A375 (cell line): ENCODE data around the genes AMDHD2, CEMP1, SRRM2, PRSS33, CLDN9, TNFRSF12A and ZNF205.

GRCh38 chr16:2466810-2467907 lies 3.9 kb upstream of the NTN3 start:
- RAMPAGE, long total RNA = no peak

DNA sequence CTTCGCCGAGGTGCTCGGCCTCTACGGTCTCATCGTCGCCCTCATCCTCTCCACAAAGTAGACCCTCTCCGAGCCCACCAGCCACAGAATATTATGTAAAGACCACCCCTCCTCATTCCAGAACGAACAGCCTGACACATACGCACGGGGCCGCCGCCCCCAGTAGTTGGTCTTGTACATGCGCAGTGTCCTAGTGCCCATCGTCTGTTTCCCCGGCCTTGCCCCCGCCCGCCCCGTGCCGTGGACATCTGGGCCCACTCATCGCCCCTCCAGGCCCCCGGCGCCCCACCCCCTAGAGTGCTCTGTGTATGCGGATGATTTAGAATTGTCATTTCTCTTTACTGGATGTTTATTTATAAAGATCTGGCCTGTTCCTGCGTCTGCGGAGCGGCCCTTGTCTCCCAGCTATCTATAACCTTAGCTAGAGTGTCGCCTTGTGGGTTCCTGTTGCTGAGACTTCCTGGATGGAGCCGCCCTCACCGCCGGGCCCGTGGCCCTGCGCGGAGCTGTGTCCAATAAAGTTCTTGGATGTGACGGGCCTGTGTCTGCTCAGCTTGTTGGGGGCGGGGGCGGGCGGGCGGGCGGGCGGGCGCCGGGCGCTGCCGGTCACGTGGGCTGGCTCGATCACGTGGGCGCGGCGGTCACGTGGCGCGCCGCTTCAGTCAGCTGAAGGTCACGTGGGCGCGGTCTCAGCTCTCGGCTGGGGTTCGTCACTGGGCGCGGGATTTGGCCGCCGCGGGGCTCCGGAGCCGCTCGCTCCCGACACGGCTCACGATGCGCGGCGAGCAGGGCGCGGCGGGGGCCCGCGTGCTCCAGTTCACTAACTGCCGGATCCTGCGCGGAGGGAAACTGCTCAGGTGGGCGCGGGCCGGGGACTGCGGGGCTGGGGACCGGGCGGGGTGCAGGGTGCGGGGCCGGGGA lies at the start of gene AMDHD2:
AMDHD2 (plus strand) TSS at position 687 of the 921 bp plus-strand sequence.
- RAMPAGE, long total RNA = no peak

DNA sequence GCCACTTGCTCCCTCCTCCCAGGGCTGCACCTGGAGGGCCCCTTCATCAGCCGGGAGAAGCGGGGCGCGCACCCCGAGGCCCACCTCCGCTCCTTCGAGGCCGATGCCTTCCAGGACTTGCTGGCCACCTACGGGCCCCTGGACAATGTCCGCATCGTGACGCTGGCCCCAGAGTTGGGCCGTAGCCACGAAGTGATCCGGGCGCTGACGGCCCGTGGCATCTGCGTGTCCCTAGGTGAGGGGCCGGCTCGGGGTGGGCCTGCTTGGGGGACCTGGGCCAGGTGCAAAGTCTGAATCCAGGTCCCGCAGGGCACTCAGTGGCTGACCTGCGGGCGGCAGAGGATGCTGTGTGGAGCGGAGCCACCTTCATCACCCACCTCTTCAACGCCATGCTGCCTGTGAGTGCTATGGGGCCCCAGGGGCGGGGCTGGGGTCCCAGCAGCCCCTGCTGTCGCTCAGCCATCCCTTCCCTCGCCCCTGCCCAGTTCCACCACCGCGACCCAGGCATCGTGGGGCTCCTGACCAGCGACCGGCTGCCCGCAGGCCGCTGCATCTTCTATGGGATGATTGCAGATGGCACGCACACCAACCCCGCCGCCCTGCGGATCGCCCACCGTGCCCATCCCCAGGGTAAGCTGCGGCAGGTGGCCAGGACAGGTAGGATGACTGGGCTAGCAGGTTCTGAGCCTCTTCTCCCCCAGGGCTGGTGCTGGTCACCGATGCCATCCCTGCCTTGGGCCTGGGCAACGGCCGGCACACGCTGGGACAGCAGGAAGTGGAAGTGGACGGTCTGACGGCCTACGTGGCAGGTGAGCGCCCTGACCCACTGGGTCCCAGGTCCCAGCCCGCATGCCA lies 3.2 kb downstream of the CEMP1 start:
- RAMPAGE, long total RNA = no peak

GRCh38 chr16:2530998-2531595 lies at the start of gene CEMP1:
Gene CEMP1 (minus strand): TSS chr16:2531408.
- RAMPAGE, long total RNA = no peak

- RAMPAGE, long total RNA = no peak
Observed at GRCh38 chr16:2669791-2670503, 12.4 kb upstream of the KCTD5 start.

DNA sequence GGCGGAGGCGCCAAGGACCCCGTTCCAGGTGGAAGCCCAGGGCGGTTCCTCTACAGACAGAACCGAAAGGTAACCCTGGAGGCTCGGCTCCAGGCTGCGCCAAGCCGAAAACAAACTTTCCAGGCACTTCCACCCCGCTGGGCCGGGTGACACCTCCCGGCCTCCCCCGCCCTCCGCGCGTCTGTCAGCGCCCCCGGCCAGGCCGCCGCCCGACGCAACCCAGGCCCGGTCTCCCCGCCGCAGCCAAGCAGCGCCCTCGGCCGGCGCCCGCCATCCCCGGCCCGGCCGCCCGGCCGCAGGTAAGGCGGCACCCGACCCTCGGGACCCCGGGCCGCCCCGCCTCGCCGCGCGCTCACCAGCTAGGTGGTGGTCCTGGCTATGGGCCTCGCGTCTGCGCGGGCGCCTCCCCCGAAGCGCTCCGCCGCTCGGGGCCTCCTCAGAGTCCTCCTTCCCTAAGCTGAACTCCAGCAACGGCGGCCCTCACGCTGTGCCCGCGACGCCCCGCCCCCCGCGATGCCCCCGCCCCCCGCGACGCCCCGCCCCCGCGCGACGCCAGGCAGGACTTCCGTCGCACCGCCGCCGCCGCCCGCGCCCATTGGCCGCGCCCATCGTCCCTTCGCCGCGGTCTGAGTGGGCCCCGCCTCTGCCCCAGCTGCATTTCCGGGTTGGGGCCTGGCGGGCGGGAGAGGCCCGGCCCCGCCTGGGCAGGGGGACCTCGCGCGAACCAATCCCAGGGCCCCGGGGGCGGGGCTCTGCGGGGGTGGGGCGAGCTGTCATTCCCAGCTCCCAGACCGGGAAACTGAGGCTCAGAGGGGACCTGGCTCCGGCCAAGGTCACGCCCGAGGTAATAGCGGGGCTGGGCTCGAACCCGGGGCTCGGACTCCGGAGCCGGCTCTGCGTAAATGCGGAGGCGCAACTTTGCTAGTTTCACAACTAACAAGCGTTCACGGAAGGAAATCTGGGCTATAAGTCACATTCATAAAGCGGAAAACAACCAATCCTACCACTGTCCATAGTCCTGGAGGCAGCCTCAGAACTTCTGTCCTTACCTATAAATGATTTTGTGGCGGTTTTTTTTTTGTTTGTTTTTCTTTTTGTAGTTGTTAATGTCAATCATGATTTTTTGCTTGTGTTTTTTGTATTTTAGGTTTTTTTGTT lies 9.0 kb upstream of the KCTD5 start:
- RAMPAGE, long total RNA = no peak

GRCh38 chr16:2707251-2708322 lies 12.4 kb downstream of the PRSS27 start:
- RAMPAGE, long total RNA = no peak

- RAMPAGE, long total RNA = no peak
Observed at GRCh38 chr16:2715453-2716025, 4.5 kb downstream of the PRSS27 start.

DNA sequence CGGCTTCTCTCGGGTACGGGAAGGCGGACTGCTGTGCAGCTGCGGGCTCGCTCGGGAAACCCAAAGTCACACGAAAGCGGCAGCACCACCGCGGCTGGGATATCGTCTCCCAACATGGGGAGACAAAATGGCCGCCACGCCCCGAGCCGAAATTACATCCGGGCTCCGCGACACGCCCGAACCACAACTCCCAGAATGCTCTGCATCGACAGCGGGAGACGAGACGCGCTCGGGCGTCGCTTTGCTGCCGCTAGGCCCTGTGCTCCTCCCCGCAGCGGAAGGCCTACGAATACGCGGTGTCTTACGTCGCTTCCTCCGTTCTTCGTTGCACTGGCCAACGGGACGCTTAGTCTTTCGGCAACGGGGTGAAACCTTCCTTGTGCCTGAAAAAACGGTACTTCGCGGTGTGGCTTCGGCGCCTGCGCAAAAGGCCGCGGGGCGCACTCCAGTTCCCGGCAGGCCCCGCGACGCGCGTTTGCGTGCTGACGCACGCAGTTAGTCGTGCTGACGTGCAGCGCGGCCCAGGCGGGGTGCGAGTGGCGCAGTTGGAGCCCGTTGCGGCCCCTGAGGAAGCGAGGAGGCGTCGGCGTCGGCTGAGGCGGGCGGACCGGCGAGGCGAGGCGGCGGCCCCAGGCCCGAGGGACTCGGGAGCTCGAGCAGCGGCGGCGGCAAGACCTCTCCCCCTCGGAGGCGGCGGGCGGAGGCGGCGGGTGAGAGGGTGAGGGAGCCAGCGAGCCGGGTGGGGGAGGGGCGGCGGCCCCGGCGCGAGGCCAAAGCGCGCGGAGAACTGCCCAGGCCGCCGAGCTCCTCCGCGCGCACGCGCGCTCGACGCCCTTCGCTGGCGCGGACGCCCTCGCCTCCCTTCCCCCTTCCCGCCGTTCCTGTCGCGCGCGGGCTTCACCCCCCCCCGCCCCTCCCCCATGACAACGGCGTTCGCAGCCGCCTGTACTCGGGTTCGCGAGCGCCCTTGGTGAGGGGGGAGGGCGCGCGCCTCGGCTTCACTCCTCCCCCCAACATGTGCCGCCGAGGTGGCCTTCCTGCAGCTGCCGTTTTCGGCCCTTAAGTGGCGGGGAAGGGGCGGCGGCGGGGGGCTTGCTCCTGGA lies at the start of gene SRRM2:
SRRM2 (plus strand) TSS at position 502 of the 1,103 bp plus-strand sequence.
- RAMPAGE, long total RNA = no peak

DNA sequence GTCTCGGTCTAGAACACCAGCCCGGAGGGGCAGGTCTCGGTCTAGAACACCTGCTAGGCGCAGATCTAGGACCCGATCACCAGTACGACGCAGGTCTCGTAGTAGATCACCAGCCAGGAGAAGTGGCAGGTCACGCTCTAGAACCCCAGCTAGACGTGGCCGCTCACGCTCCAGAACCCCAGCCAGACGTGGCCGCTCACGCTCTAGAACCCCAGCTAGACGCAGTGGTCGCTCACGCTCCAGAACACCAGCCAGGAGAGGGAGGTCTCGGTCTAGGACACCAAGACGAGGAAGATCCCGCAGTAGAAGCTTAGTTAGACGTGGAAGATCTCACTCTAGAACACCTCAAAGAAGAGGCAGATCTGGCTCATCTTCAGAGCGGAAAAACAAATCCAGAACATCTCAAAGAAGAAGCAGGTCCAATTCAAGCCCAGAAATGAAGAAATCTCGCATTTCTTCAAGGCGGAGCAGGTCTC lies 9.9 kb downstream of the SRRM2 start:
- RAMPAGE, long total RNA = no peak

DNA sequence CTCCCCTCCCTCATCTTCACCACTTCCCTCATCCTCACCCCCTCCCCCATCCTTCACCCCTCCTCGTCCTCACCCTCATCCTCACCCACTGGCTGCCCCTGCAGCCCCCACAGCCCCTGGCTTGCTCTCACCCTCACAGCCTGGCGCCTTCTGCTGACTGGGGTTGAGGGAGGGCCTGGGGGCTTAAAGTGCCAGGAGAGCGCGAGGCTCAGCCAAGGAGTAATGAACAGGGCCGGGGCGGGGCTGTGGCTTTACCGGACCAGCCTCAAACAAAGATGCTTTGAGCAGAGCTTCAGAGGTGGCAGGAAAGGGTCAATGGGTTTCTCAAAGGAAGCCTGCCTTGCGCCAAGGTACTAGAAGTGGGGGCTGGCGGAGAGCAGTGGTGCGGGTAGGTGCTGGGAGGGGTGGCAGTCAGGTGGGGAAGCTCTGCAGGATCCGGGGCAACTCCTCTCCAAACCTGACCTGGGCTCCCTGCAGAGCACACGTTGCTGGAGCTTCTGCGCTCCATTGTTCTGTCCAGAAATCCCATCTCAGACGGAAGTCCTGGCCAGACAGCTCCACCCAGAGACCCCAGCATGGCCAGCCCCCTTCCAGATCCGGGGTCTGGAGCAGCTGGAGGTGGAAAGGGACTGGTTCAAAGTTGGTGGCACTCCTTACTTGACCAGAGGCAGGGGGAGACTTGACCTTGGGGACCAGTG lies at the start of gene PRSS33:
PRSS33 (minus strand) TSS at position 159 of the 698 bp plus-strand sequence.
- RAMPAGE, long total RNA = no peak

DNA sequence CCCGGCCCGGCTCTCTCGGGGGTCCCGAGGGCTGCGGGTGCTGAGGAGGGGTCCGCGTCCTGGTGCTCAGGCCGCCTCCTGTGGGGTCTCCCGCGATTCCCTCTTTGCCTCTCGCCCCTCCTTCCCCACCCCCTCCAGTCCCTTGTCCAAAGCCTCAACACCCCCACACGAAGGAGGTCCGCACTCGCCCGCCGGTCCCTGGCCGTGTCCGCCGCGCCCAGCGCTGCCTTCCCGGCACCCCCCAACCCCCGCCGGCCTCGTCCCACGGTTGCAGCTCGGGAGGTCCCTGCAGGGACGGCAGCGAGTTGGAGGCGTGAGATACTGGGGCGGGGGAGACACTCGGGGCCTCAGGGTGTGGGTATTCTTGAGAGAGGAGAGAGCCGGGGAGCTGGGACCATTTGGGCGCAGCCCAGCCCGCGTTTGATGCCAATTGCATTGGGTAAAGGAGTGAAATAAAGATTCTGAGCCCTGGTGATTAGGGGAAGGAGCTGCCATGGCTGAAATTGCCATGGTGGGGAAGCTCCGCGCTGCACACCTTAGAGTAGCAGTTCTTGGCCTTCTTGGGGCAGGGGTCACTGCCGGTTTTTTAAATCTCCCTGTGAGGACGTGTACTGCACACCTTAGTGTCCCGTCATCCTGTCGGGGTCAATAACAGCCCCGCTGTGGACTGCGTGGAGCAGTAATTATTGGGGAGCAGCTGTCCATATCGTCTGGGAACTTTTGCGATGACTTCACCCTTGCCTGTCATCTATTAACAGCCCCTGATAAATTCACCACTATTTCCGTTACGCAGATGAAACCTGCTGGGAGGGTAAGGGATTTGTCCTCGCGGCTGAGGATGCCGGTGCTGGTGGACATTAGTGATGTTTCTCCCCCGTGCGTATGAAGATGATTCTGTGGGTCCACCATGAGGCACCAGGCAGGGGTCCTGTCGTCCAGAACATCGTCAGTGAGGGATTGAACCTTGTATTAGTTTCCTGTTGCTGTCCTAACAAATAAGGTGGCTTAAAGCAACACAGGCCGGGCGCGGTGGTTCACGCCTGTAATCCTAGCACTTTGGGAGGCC lies 741 bp downstream of the FLYWCH2 start:
- RAMPAGE, long total RNA = no peak

DNA sequence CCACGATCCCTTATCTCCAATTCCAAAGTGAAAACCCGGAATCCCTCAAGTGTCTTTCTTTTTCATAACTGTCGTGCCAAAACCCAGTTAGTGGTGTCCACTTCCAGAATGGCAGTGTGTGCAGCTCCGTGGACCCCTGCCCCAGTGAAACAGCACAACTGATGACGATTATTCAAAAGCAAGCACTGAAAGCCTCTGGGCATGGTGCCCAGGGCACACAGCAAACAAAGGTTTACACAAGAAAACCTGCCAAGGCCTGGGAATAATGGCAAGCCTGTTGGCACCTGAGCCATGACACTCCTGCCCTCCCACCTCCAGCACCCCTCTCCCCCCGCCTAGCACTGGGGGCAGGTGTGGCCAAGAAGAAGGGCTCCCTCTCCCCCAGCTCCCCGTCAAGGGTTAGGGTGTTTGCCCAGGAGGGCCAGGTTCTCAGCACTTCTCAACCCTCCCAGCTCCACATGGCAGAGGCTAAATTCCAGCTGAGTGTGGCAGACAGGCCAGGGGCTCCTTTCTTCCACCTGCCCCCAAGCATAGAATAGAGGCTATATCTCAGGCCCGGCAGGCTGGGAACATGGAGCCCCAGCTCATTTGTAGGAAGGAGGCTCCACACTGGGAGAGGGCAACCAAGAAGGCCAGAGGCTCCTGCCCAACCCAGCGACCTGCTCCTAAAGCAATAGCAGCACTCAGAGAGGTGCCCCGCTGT lies 2.7 kb downstream of the PKMYT1 start:
- RAMPAGE, long total RNA = no peak

DNA sequence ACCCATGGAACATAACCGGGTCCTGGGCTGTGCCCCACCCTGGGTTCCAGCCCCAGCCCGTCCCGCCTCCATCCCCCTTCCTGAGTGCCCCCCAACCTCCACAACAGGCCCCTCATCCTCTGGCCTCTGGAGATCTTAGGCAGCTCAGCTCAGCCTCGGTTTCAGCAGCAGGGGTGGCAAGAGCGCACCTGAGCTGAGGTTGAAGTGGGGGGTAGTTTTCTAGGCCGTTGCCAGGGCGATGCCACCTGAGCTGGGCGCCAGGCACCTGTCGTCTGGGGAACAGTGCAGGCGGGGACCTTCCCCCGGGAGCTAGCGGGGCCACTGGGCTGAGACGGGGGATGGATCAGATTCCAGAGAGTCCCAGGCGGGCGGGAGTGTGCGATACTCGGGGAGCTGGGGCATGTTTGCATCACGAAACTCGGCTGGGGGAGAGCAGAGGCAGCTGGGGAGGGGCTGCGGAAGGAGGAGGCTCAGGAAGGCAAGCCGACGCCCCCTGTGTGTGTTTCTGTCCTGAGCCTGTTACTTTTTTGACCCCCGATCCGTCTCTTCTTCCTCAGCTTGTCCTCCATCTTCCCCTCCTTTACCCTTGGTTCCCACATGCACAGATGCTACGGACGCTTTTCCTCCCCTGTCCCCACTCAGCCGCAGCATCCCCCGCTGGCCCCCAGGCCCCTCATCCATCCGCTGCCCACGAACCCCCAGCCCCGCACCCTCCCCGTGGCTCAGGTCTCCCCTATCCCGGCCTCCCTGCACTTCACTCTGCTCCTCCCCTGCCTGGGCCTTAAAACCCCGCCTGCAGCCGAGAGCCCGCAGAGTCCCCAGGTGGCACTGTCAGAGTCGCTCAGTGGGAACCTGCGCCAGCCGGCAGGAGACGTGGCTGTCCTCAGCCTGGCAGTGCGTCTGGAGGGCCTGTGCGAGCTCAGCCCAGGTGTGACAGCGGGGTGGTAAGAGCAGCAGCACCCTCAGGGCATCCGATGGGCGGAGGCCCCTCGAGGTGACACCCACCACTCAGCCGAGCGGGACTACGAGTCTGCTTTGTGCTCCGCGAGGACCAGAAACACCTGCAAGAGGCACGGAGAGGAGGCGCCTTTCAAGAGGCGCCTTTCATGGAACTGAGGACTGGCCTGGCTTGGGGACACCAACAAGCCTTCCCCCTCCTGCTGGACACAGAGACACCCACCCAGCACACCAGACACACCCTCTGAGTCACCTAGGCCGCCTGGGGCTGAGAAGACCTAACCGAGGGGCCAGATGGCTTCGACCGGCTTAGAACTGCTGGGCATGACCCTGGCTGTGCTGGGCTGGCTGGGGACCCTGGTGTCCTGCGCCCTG lies at the start of gene CLDN9:
CLDN9 (plus strand) TSS at position 812 of the 1,332 bp plus-strand sequence.
- RAMPAGE, long total RNA = no peak

DNA sequence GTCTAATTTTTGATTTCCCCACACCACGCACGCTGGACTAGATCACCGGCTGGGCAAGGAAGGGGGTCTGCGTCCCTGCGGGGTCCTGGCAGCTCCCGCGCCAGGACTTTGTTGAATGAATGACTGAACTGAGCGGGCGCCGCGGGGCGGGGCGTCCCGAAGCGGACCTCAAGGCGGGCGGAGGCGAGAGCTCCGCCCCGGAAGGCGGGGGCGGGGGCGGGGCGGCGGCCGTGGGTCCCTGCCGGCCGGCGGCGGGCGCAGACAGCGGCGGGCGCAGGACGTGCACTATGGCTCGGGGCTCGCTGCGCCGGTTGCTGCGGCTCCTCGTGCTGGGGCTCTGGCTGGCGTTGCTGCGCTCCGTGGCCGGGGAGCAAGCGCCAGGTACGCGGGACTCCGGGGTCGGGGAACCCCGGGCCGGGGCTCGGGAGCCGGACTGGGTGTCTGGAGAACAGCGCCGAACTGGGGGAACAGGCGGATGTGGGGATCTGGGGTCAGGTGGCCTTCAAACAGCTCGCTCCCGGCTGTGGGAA lies at the start of gene TNFRSF12A:
TNFRSF12A (plus strand) TSS at position 258 of the 530 bp plus-strand sequence.
- RAMPAGE, long total RNA = start-site peak on the plus strand centred at position 263 of the sequence, 18 bp wide, 1,089 and 424 reads in 2 replicates

GRCh38 chr16:3027856-3028596 lies 4.2 kb downstream of the THOC6 start:
- RAMPAGE, long total RNA = no peak

- RAMPAGE, long total RNA = no peak
Observed at GRCh38 chr16:3086806-3087796, 12.0 kb downstream of the ZSCAN10 start.

DNA sequence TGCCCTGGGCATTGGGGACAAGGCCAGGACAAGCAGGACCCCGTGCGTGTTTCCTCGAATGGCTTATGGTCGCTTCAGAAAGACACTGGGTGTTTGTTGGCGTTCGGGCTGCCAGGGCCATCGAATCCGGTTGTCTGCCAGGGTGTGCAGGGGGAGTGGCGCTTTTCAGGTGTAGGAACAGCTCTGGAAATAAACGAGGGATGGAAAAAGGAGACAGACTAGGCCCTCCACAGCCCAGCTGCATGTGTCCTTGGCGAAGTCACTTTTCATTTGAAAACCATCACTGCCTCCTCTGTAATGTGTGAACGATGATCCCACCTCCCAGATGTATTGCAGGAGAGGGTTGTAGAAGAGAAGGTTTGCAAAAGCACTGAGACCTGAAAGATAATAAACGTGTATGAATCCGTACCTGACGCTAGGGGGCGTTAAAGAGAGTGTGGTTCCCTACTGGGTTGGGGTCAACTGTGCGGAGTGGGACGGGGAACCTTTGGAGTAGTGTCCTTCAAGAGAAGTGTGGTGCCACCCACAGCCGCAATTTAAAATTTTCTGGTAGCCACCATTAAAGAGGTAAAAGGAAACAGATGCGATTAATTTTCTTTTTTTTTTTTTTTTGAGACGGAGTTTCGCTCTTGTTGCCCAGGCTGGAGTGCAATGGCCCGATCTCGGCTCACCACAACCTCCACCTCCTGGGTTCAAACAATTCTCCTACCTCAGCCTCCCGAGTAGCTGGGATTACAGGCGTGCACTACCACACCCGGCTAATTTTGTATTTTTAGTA lies 2.2 kb upstream of the ZSCAN10 start:
- RAMPAGE, long total RNA = no peak

GRCh38 chr16:3112410-3112971 lies at the start of gene ZNF205:
Gene ZNF205 (plus strand): TSS chr16:3112586.
- RAMPAGE, long total RNA = no peak

- RAMPAGE, long total RNA = no peak
Observed at GRCh38 chr16:3123889-3125055, 10.6 kb upstream of the ZNF213 start.